Cardiac atrium fibroblast (primary cell): ENCODE results near the genes MDK, ATG13, FNBP4 and NUP160.

DNA sequence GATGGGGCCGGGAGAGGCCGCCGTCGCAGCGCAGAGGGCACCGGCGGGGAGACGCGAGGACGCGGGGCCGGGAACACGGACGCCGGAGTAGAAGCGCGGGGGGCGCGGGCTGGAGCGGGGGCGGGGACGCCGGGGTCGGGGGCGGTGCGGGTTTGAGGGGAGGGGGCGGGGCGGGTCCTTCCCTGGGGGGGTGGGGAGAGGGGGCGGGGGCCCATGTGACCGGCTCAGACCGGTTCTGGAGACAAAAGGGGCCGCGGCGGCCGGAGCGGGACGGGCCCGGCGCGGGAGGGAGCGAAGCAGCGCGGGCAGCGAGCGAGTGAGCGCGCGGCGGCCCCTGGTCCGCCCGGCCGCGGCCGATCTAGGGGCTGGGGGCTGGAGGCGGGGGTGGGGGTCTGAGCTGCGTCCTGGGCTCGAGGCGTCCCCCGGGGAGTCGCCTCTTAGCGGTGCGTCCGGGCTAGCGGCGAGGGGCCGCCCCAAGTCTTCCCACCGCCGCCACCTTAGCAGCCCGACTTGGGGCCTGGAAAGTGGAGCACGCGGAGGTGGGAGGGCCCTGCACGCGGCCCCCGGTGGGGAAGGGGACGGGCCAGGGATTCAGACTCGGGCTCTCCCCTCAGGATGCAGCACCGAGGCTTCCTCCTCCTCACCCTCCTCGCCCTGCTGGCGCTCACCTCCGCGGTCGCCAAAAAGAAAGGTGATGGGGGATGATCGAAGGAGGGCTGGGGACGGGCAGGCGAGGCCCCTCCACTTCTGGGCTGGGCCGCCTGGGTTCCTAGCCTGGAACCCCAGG, at the start of gene MDK:
Gene MDK, plus strand, starts transcription at position 227 of the 787 bp plus-strand sequence.
- RAMPAGE, long total RNA, result start-site peak on the plus strand centred at position 272 of the sequence, 46 bp wide, 76 and 108 reads in 2 replicates

- RAMPAGE, long total RNA, result no peak
These were observed 100.9 kb upstream of the CHRM4 start for GRCh38 chr11:46492449-46492845.

DNA sequence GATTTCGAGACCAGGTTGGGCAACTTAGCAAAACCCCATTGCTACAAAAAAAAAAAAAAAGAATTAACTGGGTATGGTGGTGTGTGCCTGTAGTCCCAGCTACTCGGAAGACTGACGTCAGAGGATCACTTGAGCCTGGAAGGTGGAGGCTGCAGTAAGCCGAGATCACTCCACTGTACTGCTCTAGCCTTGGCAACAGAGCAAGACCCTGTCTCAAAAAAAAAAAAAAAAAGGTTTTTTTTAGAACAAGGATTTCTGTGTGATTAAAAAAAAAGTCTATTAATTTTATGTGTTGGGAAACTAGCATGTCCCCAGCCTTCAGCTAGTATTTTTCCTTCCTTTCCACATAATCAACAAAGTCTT, 5.6 kb upstream of the AMBRA1 start:
- RAMPAGE, long total RNA, result no peak

DNA sequence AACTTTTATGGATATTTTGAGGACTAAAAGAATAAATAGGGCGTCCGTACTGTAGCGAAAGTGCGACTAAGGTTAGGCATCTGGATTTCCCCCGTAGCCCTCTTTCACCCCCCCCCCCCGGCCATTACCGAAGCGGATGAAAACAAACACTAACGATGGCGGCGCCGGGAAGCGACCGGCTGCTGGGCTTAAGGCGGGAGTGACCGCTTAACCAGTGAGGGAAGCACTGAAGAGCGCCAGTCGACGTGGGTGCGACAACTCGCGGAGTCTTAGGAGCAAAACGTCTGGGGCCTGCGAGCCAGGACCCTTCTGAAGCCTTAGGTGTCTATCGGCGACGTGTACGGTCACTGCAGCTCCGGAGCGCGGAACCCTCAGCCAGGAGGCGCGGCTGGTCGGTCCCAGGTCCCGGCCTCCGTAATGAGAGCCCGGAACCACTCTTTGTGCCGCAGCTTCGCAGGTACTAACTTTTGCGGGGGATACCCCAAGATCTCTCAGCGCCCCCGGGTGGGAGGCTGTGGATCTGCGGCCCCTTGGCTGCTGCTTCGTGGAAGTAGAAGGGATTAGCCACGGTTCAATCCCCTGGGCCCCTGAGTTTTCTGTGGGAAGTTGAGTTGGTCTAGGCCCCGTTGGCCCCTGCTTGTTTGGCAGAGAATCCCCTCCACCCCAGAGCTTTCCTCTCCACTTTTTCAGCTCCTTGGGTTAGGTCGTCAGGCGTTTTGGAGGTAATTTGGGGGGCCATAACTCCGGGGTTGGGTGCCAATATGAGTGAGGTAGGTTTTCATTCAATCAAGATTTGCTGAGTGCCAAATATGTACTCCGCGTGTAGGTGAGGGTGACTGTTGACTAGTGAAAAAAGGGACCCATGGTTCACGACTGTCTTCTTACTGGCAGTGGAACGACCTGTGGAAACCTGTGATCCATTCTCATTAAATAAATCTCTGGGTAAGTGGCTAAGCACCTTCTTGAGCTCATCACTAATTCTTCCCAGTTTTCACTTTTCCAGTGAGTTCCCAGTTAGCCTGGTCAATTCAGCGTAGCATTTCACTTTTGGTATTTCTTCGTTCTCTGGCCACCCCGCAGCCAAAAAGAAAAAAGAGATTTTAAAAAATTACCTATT, at the start of gene ATG13:
Gene ATG13, plus strand, starts transcription at position 120 of the 1,117 bp plus-strand sequence.
- RAMPAGE, long total RNA, result no peak

DNA sequence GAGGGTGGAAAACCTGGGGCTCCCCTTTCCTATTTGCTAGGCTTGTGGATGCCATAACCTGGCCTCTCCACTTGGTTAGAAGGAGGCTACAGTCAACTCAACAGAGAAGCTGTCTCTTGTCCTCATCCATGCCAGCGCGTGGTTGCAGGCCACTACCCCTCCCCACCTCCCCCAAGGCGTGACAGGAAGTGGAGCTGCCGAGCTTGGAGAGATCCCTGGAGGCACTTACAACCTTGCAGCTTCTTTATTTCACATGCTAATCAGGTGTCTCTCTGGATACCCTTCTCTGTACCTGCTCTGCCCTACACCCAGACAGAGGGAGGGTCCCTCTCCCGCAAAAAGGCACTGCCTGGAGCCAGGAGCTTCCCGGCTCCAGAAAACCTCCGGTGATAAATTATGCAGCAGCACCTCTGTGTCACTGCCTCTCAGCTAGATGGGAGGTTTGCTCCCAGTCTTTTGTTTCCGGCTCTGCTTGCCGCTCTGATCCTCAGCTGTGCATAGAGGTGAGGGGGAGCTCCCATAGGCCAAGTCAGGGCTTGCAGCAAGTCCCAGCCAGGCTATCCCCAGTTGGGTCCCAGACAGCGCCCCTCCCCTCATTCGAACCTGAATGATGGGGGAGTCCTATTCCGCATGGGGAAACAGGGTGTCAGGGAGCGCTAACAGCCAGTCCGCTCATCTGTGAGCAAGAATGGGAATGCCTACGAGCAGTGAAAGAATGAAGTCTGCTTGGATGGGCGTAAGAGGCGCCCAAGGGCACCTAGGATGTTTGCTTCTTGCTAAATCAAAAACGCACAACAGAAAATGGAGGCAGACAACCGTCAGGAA, 5.7 kb downstream of the LRP4 start:
- RAMPAGE, long total RNA, result no peak

GRCh38 chr11:47004516-47005119, 68.1 kb downstream of the CSTPP1 start:
- RAMPAGE, long total RNA, result no peak

- RAMPAGE, long total RNA, result no peak
These were observed 28.8 kb downstream of the ARFGAP2 start for GRCh38 chr11:47147656-47148467.

GRCh38 chr11:47178987-47179477, 2.4 kb upstream of the ARFGAP2 start:
- RAMPAGE, long total RNA, result no peak

GRCh38 chr11:47183872-47184375, 2.3 kb downstream of the PACSIN3 start:
- RAMPAGE, long total RNA, result no peak

- RAMPAGE, long total RNA, result no peak
These were observed 1.6 kb downstream of the PACSIN3 start for GRCh38 chr11:47184554-47185122.

DNA sequence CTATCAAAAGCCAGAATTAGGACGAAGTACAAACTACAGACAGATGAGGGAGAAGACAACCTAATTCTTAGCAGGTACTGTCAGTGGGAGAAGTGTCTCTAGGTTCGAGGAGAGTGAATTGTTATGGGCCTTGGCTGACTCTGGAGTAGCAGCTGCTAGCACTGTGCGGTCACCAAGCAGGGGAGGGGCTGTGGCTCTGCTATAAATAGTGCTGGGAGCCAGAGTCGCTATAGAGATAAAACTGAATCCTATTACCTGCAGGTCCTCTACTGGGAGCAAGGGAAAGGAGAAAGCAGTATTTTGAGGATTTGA, 14.2 kb downstream of the NR1H3 start:
- RAMPAGE, long total RNA, result no peak

- RAMPAGE, long total RNA, result no peak
These were observed 31.4 kb downstream of the NR1H3 start for GRCh38 chr11:47289071-47289645.

DNA sequence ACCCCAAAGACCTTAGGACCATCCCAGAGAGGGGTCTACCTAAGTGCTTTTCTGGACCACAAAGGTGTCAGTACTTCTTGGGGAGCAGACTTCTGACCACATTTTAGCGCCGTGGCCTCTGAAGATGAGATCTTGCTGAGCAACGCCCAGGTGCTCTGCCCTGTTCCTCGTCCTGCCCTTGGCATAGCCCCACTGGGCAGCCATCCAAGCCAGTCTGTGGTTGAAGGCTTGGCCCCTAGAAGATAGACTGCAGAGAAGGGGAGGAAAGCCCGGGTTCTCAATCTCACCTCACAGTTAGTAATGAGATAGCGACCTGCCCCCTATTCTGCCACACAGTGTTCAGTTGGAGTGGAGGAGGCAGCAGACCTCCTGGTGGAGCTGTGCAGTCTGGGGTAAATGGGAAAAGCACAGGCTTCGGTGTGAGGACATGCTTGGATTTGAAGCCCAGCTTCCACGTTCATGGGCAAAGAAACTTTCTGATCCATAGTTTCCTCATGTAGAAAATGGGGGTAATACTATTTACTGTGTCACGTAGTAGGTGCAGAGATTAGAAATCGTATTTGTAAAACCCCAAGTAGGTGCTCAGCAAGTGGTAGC, 26.8 kb downstream of the MYBPC3 start:
- RAMPAGE, long total RNA, result no peak

- RAMPAGE, long total RNA, result no peak
These were observed 6.1 kb upstream of the MYBPC3 start for GRCh38 chr11:47358572-47359108.

DNA sequence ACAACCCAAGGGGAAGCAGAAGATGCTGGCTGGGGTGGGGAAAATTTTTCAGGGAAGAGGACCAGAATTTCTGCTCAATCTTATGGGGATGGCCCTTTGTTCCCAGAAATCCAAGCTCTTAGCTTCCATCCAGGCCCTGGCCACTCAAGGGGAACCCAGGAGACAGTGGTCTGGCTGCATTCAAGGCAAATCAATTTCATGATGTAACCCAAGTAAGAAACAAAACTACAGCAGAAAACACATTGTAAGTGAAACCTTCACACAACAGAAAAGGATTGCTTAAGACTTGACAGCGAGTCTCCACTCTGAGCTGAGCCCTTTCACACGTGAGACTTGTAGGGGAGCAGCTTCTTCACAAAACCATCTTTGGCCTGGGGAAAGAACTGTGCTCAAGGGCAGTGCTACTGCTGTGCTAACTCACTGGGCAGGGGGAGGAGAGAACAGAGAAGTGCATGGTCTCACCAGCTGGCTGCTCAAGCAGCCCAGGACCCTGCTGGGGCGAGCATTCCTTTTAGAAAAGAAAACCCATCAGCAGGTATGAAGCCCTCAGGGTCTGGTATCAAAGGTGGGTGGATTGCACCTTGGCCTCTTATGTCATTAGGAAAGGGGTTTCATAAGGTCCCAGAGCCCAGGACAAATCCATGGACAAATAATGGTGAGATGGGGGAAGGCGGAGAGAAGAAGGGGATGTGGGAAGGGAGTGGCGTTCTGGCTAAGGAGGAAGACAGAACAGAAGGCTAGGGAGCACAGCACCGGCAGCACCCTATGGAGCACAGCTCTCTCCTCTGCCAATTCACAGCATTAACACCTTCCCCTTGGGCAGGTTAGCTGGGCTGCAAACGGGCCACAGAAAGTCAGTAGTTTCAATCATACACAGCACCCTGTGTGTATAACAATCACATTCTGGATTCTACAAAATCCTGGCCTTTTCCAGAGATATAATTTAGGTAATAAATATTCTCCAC, 20.6 kb upstream of the RAPSN start:
- RAMPAGE, long total RNA, result no peak

DNA sequence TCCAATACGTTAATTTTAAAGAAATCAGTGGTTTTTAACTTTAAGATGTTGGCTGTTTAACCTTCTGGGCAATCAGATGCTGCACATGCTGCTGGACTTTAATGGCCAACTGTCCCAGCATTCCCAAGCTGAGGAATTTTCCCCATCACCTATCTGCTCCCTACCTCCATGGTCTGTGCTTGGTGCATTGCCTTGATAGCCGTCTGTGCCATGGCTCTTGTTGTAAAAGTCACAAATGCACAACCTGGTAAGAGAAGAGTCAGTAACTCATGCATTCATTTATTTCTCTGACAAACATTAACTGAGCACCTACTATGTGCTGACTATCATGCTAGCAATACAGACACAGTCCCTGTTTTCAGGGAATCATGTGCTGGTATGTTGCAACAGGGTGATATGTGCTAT, 34.4 kb upstream of the RAPSN start:
- RAMPAGE, long total RNA, result no peak

DNA sequence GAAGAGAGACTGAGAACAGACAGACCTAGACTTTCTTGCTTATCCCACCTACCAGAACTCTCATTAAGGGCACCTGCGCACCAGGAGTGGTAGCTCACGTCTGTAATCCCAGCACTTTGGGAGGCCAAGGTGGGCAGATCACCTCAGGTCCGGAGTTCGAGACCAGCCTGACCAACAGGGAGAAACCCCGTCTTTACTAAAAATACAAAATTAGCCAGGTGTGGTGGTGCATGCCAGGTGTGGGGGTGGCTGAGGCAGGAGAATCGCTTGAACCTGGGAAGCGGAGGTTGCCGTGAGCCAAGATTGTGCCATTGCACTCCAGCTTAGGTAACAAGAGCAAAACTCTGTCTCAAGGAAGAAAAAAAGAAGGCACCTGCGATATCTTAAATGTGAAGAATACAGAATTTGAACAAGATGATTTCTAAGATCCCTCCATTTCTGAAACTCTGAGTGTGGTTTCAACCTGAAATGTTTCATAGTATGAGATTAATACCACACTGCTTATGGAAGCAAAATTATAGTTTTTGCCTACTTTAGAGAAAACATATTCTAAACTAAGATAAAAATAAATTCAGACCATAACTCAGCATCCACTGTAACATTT, 26.9 kb downstream of the CELF1 start:
- RAMPAGE, long total RNA, result no peak

DNA sequence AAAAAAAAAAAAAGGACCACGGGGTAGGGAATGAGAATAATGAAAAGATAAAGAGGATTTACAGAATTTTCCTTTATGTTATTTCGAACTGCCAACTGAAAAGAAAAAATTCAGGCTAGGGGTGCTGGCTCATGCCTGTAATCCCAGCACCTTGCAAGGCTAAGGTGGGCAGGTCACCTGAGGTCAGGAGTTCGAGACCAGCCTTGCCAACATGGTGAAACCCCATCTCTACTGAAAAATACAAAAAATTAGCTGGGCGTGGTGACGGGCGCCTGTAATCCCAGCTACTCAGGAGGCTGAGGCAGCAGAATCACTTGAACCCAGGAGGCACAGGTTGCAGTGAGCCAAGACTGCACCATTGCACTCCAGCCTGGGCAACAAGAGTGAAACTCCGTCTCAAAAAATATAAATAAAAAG, 24.6 kb downstream of the FNBP4 start:
- RAMPAGE, long total RNA, result no peak

GRCh38 chr11:47766808-47767734, at the start of gene FNBP4:
Gene FNBP4 (minus strand): TSS chr11:47767341.
- RAMPAGE, long total RNA, result no peak

DNA sequence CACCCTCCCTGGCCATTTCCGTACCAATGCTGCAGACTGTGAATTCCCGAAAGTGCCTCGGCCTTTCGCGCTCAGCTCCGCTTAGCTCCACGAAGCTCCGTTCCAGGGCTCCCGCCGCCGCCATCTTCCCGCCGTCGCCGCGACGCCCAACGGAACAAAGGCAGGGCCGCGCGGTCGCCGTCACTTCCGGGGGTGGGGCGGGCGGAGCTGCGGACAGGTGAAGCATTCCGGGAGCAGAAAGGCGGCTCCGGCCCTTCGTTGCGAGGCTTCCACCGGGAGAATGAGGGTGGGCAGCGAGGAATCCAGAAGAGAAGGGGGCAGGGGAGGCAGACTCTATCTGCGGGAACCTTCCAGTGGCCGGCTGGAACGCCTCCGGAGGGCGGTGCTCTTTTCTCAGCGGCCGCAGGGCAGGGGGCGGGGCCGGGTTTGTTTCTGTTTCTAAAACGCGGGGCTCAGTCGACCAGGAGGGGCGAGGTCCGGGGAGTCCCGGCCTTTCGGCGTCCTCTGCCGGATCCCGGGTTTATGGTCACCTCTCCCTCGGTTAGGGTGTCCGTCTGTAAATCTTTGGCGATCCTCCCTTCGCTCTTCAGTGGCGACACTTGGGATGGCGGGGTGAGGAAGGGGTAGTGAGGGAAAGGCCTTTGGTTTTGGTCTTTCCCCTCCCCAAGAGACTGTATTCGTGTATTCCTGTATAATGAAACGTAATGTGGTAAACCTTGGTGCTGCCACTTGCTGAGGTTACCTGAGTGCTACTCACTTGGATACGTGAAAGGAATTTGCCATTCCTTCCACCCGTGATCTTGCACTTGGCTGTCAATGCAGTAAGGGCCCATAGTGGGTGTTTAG, at the start of gene NUP160:
Gene NUP160, minus strand, starts transcription at position 156 of the 846 bp plus-strand sequence.
- RAMPAGE, long total RNA, result no peak